Keratinocyte (primary cell): Measurements from ENCODE around the genes CRYGD, MAP2 and UNC80.

DNA sequence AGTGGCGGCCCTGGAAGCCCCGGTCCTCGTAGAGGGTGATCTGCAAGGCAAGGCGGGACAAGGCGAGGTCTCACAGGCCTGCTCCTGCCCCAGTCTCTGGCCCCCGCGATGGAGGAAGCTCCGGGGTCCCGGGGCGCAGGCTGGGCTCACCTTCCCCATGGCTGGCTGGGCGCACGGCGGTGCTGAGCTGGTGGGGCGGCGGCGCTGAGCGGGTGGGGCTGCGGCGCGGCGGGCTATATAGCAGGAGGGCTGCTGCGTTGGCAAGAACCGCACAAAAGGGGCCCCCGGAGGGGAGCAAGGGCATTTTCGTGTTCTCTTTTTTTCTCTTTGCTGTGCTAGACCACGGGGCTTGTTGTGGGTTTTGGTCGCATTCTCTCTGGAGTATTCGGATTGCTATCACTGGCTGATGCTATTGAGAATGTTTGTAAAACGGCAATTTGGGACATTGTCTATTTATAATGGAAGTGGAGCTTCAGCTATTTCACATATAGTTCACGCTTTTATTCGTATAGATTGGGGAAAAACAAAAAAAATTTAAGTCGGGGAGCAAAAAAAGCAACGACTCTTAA lies at the start of gene CRYGD:
Gene CRYGD, minus strand, starts transcription at position 210 of the 569 bp plus-strand sequence.
CAGE:
- cytosol, long polyA minus RNA = no peak
- cytosol, long polyA plus RNA = no peak
- long polyA plus RNA = no peak
- nucleus, long polyA minus RNA = no peak
- nucleus, long polyA plus RNA = no peak

DNA sequence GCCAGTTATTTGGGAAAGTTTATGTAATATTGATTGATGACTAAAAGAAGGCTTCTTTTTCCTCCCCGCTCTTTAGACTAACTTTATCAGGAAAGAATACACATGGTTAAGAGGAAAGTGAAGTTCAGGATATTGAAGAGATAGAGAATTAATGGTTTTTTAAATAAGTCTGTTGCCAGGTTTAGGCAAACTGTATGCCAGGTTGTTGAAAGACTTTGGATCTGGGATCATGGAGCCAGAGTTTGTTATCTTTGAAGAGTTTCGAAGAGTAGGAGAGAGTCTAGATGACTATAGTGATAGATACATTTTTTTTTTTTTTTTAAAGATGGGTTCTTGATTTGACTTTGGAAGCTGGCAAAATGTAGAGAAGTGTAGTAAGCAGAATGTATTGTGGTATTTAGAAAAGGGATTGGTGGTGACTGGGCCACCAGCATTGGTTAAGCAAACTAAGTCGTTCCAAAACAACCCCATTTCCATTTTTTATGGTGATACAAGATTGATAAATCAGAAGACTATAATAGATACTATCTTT lies 41.3 kb downstream of the PIKFYVE start:
CAGE:
- cytosol, long polyA minus RNA = no peak
- cytosol, long polyA plus RNA = no peak
- long polyA plus RNA = no peak
- nucleus, long polyA minus RNA = no peak
- nucleus, long polyA plus RNA = no peak

GRCh38 chr2:208312764-208313159 lies 46.7 kb downstream of the PIKFYVE start:
CAGE:
- cytosol, long polyA minus RNA = no peak
- cytosol, long polyA plus RNA = no peak
- long polyA plus RNA = no peak
- nucleus, long polyA minus RNA = no peak
- nucleus, long polyA plus RNA = no peak

CAGE:
- cytosol, long polyA minus RNA = no peak
- cytosol, long polyA plus RNA = no peak
- long polyA plus RNA = no peak
- nucleus, long polyA minus RNA = no peak
- nucleus, long polyA plus RNA = no peak
Observed at GRCh38 chr2:208529671-208530147, 123.1 kb downstream of the PTH2R start.

DNA sequence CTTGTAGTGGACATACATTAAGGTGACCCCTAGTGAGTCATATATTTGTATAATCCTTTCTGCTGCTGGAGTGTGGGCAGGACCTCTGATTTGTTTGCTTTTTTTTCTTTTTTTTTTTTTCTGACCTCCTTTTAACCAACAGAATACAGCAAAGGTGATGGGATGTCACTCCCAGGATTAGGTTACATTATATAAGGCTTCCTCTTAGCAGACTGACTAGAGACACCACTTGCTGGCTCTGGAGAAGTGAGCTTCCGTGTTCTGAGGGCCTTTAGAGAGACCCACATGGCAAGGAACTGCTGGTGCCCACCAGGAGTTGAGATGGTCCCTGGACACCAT lies 201.9 kb downstream of the PTH2R start:
CAGE:
- cytosol, long polyA minus RNA = no peak
- cytosol, long polyA plus RNA = no peak
- long polyA plus RNA = no peak
- nucleus, long polyA minus RNA = no peak
- nucleus, long polyA plus RNA = no peak

DNA sequence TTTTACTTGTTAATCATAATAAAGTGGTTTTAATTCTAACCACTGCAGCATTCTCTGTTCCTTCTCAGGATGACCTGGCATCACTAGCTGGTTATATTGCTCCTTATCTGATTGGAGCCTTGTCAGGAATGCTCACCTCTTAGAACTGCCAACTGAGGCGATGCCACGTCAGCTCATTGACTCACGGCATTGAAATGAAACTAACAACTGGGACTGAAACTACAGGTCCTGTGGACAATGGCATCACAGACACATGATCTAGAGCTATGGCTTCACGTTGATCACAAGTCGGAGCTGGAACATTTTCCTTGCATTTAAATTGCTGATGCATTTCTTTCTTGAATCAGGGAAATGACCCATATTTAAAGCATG lies 54.9 kb upstream of the MAP2 start:
CAGE:
- cytosol, long polyA minus RNA = no peak
- cytosol, long polyA plus RNA = no peak
- long polyA plus RNA = no peak
- nucleus, long polyA minus RNA = no peak
- nucleus, long polyA plus RNA = no peak

DNA sequence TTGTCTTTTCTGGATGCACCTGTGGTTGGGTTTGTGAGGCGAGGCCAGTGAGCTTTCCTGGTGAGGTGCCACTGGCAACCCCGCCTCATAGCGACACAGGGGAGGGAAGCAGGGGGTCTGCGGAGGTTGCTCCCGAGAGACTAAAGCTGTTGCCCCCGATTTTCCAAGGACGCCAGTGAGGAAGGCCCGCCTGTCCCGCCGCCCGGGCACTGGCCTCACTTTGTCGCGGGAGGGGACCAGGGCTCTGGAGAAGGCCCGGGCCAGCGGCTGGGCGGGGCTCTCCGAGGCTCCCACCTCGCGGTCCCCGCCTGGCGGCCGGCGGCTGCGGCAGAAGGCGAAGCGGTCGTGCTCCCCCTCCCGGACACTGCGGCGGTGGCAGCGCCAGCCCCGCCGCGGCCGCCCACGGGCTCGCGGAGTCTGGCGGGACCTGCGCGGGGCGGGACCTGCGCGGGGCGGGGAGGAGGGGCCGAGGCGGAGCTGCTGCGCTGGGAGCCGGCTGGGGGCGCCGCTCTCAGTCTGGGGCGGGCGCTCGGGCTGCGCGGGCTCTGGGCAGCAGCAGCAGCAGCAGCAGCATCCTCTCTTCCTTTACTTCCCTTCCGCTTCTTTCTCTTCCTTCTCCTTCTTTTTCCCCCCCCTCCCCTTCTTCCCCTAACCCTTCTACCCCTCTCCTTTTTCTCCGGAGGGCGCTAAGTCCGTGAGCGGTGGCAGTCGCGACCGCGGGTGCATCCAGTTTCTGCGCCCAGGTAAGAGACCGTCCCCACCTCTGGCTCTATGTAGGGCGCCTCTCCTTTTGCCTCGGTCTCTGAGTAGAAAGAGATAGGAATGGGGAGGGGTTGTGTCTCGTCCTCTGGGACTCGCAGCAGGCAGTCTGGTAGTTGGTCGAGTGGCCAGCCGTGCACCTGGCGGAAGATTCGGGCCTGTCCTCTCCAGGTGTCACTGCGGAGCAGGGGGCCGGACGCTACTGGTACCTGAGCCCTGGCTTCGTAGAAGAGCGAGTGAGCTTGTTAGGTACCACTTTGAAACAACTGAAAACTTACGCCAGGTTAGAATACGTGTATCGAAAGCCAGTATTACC lies at the start of gene MAP2:
Gene MAP2, plus strand, starts transcription at position 514 of the 1,075 bp plus-strand sequence.
CAGE:
- cytosol, long polyA minus RNA = start-site peak on the plus strand centred at position 557 of the sequence, 89 bp wide, 159 reads
- cytosol, long polyA plus RNA = start-site peak on the plus strand centred at position 546 of the sequence, 76 bp wide, 110 and 135 reads in 2 replicates
- long polyA plus RNA = no peak
- nucleus, long polyA minus RNA = start-site peak on the plus strand centred at position 537 of the sequence, 65 bp wide, 480 reads
- nucleus, long polyA plus RNA = start-site peak on the plus strand centred at position 527 of the sequence, 38 bp wide, 22 and 217 reads in 2 replicates

GRCh38 chr2:209424609-209425311 lies 913 bp downstream of the MAP2 start:
CAGE:
- cytosol, long polyA minus RNA = no peak
- cytosol, long polyA plus RNA = no peak
- long polyA plus RNA = no peak
- nucleus, long polyA minus RNA = no peak
- nucleus, long polyA plus RNA = no peak

DNA sequence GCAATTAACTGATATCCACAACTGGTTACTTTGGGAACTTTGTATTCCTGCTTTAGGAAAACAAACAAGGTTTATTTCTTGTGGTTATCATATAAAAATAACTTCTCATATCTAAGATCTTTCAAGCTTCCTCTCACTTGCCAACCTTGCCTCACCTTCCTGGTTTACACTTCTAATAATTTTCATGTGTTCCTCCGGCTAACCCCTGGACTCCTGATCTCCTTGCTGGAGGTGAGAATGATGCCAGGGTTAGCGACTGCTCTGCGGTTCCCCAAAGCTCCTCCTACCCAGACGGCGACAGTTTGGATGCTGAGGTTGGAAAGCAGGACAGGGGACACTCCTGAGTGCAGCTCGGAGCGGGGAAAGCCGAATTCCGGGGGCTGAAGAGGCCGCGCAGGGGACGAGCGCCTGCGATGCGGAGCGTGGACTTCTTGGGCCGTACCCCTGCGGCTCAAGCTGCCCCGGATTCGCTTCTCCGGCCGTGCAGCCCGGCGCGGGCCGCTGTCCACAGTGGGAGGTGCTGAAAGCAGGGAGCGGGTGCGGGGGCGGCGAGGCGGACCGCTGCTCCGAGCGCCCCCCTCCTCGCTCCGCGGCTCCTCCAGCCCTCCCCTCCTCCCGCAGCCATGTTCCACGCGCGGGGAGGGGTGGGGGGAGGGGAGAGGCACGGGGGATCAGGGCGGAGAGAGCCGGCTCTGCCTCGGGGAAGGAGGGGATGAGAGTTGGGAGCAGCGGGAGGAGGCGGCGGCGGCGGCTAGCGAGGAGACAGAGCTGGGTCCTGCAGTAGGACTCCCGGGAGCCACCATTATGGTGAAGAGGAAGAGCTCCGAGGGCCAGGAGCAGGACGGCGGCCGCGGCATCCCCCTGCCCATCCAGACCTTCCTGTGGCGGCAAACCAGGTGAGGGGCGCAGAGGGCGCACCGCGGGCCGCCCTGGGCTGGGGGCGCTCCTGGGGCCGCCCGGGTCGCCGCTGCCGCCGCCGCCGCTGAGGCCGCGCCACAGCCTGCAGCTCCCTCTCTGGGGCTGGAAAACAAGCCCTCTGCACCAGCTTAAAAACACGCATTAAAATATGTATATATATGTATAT lies at the start of gene UNC80:
Gene UNC80, plus strand, starts transcription at position 564 of the 1,084 bp plus-strand sequence.
CAGE:
- cytosol, long polyA minus RNA = no peak
- cytosol, long polyA plus RNA = no peak
- long polyA plus RNA = no peak
- nucleus, long polyA minus RNA = no peak
- nucleus, long polyA plus RNA = no peak

DNA sequence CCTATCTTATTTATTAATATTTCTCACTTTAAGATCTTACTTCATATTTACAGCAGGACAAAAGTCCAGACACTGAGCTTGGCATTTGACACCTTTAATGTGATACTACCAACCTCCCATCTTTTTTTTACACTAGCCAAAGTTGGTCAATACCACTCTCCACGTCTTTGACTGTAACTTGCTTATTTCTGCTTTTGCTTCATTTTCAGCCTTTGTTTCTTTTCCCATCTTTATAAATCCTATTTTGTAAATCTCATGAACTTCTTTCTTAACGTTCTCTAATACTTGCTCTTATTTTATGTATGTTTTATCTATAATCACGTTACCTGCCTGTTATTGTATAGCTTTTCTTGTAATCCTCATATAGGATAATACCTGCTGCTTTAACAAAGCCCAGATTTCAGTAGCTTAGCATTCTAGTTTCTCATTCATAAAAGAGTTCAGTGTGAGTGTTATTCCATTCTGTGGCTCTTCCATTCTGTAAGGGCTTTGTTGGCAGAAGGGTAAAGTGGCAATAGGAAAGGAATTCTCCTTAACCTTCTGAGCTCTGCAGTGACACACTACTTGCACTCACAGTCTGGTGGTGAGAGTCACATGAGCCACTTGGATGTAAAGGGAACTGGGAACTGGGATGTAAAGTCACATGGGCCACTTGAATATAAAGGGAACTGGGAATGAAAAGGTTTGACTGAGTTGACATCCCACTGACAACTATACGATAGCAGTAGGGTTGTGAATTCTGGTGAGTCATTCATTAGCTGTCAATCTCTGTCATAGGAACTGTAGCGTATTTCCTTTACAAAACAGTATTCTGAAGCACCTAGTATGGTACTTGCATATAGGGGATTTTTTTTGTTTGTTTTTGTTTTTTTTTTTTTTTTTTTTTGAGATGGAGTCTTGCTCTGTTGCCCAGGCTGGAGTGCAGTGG lies 5.3 kb downstream of the RPE start:
CAGE:
- cytosol, long polyA minus RNA = no peak
- cytosol, long polyA plus RNA = no peak
- long polyA plus RNA = no peak
- nucleus, long polyA minus RNA = no peak
- nucleus, long polyA plus RNA = no peak

GRCh38 chr2:210080106-210080824 lies 77.8 kb downstream of the RPE start:
CAGE:
- cytosol, long polyA minus RNA = no peak
- cytosol, long polyA plus RNA = no peak
- long polyA plus RNA = no peak
- nucleus, long polyA minus RNA = no peak
- nucleus, long polyA plus RNA = no peak

DNA sequence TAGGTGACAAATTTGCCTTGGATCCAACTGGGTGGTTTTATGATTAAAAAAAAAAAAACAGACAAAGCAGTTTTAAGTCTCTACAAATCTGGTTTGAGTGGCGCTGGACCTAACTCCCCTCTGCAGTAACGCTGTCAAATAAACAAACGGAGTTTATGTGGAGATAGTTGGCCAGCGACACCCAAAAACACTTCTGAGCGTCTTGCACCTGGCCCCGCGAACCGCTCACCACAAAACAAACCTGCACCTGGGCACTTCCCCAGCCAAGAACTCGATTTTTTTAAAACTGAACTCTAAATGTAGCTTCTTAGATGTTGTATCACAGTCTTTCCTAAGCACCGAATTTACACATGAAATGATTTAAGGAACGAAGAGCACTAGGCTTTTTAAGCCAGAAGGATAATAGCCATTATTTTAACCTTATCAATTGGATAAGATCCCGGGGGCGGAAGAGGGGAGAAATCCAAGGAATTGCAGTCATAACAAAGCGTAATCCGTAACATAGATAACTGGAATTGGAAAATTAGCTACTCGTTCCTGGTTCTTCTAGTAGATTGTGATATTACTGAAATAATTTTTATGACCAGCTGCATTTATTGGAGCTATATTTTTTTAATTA lies 851 bp upstream of the KANSL1L start:
CAGE:
- cytosol, long polyA minus RNA = no peak
- cytosol, long polyA plus RNA = no peak
- long polyA plus RNA = no peak
- nucleus, long polyA minus RNA = no peak
- nucleus, long polyA plus RNA = no peak

DNA sequence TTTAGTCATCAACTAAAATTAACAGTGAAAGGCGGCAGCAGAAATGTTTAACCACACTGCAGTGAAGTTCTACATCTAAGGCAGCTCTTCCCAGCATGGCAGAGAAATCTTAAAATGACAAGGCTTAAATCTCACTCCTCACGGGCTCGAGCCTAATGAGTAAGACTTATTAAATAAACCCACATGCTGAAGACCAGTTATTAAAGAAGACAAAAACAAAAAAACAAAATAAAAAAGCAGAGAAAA lies 19.2 kb upstream of the KANSL1L start:
CAGE:
- cytosol, long polyA minus RNA = no peak
- cytosol, long polyA plus RNA = no peak
- long polyA plus RNA = no peak
- nucleus, long polyA minus RNA = no peak
- nucleus, long polyA plus RNA = no peak

DNA sequence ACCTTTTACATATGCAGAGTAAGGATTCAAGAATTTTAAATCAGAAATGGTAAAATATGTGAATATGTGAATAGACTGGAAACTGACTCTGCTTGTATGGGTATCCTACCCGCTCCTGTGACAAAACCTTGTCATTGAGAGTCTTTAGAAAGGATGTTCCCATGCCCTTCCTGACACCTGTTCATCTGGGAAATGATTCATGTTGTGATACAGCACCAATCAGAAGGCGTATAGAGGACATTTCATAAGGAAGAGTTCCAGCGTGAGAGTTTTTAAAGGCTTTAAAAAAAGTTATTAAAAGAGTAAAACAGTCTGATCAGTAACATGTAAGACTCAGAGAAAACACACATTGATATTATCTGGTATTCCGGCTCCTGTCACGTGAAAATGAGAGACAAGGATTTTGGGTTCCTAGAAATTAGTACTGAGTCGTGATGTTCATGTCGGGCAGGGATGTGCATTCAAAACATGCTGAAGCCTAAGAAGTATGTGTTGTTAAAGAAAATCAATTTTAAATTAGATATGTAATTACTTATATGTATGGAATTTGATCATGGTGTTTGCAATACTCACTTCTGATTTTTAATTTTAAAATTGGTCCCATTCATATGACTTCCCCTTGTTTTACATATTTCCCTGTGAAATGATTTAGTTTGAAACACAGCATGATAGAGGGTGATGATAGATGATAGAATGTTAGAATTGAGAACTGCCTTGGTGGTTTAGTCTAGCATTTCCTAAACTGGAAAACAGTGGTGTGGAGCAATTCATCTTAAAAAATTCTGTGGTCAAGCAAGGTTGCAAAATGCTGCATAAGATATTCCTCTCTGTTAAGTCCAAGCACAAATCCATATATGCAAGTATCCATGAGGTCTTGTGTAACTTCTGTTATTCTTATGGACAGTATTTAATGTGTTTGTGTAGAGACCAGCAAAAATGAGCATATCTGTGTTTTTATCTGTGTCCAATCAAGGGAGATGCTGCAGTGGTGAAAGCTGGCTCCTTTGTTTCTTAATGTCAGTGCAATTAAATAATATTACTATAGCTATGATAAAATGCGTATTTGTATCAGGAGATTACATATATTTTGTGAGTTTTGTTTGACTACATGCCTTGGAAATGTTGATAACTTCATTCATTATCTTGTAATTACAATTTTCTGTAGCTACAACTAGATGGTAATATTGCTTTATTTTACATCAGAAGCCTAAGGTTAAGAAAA lies 29.8 kb downstream of the CPS1 start:
CAGE:
- cytosol, long polyA minus RNA = no peak
- cytosol, long polyA plus RNA = no peak
- long polyA plus RNA = no peak
- nucleus, long polyA minus RNA = no peak
- nucleus, long polyA plus RNA = no peak

CAGE:
- cytosol, long polyA minus RNA = no peak
- cytosol, long polyA plus RNA = no peak
- long polyA plus RNA = no peak
- nucleus, long polyA minus RNA = no peak
- nucleus, long polyA plus RNA = no peak
Observed at GRCh38 chr2:212475391-212476164, 63.0 kb downstream of the ERBB4 start.

CAGE:
- cytosol, long polyA minus RNA = no peak
- cytosol, long polyA plus RNA = no peak
- long polyA plus RNA = no peak
- nucleus, long polyA minus RNA = no peak
- nucleus, long polyA plus RNA = no peak
Observed at GRCh38 chr2:212536066-212536710, 2.4 kb downstream of the ERBB4 start.

CAGE:
- cytosol, long polyA minus RNA = no peak
- cytosol, long polyA plus RNA = no peak
- long polyA plus RNA = no peak
- nucleus, long polyA minus RNA = no peak
- nucleus, long polyA plus RNA = no peak
Observed at GRCh38 chr2:212538118-212538719, 383 bp downstream of the ERBB4 start.

DNA sequence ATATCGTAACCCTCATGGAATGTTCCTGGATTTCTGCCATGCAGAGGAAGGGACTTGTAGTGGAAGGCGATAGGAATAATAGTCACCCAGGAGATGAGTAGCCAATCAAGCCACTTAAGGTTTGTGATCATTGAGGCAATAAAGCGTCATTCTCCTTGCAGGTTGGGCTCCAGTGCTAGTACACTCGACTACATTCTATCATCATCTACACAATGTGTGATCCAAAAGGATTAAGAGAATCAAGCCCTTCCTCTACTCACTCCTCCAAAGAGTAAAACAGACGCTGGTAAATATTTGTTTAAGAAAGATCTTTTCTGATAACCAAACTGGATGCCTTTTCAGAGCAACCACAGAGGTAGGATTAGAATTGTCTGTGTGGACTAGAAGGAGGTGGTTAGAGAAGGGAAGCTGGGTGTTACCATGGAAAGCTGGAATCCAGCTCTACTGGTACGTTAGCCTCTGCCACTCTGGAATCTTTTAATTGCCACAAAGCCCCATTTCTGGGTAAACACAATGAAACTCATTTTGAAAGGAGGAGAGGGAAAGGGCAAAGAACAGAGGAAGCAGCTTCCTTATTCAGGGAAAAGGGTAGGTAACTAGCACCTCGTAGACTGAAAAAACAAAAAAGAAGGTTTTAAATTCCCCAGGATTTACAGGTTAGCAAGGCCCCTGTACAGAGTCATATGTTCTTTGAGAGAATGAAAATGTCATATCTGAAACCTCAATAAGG lies 245.6 kb downstream of the IKZF2 start:
CAGE:
- cytosol, long polyA minus RNA = no peak
- cytosol, long polyA plus RNA = no peak
- long polyA plus RNA = no peak
- nucleus, long polyA minus RNA = no peak
- nucleus, long polyA plus RNA = no peak

DNA sequence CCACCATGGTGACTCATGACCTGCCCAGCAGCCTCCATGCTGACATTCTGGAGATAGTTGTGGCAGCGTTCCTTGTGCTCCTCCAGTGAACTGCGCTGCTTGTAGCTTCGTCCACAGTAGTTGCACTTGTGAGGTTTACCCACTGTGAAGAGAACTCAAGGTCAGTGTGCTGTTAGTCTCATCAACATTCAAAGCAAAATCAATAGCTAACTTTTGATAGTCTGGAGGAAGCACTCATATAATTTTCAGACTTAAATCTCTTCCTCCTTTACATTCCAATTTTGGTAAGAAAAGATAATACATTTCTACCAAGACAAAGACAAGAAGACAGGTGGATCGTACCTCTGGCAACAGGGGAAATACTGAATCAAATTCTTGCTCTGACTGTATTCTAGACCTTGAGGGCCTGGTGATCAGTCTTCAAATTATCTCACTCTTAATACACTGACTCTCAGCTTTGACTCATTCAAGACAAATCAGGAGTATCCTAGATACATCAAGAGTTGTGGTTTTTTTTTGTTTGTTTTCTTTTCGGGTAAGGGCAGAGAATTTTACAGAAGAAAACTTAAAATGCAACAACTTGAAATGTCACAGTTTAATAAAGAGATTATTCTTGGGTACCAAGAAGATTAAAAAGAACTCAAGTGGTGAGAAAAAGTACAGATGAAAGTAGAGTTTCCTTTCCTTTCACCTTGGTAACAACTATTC lies 129.3 kb downstream of the IKZF2 start:
CAGE:
- cytosol, long polyA minus RNA = no peak
- cytosol, long polyA plus RNA = no peak
- long polyA plus RNA = no peak
- nucleus, long polyA minus RNA = no peak
- nucleus, long polyA plus RNA = no peak

CAGE:
- cytosol, long polyA minus RNA = no peak
- cytosol, long polyA plus RNA = no peak
- long polyA plus RNA = no peak
- nucleus, long polyA minus RNA = no peak
- nucleus, long polyA plus RNA = no peak
Observed at GRCh38 chr2:213104451-213104994, 46.9 kb downstream of the IKZF2 start.